Trachea (tissue), 1 donor: ENCODE results near the genes BEND3 and SOBP.

- PRO-cap: no peak
Observed at GRCh38 chr6:106496651-106497155, 132.6 kb downstream of the RTN4IP1 start.

- PRO-cap: unidirectional peak, plus-strand start at chr6:106511937
Observed at GRCh38 chr6:106511433-106512039, 117.8 kb downstream of the RTN4IP1 start.

- PRO-cap: no peak
Observed at GRCh38 chr6:106516524-106516904, 112.8 kb downstream of the RTN4IP1 start.

- PRO-cap: no peak
Observed at GRCh38 chr6:106561056-106561505, 68.2 kb downstream of the RTN4IP1 start.

GRCh38 chr6:106626066-106626922 is 3.0 kb downstream of the RTN4IP1 start:
- PRO-cap: no peak

GRCh38 chr6:106730633-106731880 is 101.7 kb downstream of the QRSL1 start:
- PRO-cap: no peak

- PRO-cap: no peak
Observed at GRCh38 chr6:106739254-106739964, 110.0 kb downstream of the QRSL1 start.

DNA sequence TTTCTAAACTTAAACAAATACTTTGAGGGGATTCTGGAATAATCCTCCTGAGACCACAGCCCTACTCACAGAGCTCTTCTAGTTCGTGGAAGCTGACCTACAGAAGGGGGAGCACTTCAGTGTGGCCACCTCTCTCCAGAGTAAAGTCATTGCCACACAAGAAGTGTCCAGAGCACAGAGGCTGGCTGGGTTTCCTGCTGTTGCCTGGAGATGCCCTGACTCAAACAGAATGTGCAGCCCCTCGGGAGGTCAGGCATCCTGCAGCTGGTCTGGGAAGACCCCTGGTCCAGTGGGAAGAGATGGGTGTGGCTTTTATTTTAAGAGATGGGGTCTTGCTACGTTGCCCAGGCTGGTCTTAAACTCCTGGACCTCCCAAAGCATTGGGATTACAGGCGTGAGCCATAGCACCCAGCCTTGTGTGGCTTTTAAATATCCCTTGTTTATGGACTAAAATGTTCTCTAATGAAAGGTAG is 111.0 kb downstream of the QRSL1 start:
- PRO-cap: no peak

GRCh38 chr6:106746296-106747136 is 117.1 kb downstream of the QRSL1 start:
- PRO-cap: no peak

DNA sequence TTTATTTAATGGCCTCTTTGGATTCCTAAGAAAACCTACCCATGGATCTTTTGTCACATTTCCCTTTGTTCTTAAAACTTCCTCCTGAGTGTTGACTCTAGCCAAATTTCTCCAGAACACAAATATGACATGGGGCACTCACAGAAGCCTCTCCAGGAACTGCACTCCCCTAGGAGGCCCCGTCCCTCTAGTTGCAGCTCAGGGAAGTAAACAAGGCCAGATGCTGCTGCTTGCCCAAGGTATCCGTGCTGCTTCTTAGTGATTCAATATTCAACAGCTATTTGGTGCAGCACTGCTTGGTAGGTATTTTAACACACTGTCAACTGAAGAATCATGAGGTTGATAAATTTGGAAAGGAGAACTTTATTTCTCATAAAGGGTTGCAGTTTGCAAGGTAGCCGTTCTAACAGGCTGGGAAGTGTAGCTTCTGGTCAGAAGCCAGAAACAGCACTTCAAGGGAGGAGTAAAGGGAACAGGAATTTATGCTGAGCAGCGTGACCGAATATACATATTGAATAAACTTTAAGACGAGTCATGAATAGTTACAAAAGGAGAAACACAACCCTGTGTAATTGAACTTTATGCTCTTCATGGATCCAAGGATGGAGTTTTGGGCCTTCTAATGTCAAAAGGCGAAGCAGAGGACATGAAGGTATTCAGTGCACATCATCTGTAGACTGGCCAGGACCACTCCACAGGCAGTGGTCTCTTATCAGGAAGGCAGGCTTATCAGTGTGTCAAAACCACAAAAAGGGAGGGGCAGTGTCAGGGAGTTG is 63.3 kb downstream of the CD24 start:
- PRO-cap: no peak

DNA sequence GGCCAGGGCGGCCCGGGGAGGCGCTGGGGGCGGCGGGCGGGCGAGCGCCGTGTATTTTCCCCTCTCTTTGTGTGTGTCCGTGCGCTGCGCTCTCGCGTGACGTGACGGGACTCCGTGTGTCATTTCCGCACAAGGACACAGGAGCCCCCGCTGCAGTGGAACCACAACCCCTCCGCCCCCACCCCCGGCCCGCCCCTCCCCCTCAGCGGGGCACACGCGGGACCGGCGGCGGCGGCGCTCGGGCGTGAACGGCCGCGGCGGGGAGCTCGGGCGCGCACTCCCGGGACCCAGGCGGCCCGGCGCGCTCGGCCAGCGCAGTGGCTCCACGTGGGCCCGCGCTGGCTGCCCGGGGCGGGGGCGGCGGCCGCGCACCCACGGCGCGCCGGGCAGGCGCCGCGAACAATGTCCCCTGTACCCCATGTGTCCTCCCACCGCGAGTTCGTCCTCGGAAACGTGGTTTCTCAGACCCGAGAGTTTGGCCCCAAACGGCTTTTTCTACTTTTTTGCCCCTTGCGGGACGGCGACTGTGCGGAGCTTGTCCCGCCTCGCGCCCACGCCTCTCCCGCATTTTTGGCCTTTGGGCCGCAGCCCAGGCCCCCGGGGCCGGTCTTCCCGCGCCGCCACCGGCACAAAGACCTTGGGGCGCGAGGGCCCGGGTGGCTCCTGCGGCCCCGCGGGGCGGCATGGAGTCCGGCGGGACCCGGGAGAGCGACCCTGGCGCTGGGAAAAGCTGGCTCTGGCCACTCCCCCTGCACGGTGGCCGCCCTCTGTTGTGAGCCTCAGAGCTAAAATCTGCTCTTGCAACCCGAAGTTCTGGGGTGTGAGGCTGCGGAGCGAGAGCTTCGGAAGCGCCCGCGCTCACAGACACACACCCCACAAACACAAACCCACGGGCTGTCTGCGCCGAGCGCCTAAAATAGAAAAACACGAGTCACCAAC is at the start of gene BEND3:
Gene BEND3 (minus strand): TSS at position 319 of the 939 bp plus-strand sequence.
- PRO-cap: bidirectional peak, plus-strand start at position 247 of the sequence, minus-strand start at position 69 of the sequence; unidirectional peak, plus-strand start at position 810 of the sequence

DNA sequence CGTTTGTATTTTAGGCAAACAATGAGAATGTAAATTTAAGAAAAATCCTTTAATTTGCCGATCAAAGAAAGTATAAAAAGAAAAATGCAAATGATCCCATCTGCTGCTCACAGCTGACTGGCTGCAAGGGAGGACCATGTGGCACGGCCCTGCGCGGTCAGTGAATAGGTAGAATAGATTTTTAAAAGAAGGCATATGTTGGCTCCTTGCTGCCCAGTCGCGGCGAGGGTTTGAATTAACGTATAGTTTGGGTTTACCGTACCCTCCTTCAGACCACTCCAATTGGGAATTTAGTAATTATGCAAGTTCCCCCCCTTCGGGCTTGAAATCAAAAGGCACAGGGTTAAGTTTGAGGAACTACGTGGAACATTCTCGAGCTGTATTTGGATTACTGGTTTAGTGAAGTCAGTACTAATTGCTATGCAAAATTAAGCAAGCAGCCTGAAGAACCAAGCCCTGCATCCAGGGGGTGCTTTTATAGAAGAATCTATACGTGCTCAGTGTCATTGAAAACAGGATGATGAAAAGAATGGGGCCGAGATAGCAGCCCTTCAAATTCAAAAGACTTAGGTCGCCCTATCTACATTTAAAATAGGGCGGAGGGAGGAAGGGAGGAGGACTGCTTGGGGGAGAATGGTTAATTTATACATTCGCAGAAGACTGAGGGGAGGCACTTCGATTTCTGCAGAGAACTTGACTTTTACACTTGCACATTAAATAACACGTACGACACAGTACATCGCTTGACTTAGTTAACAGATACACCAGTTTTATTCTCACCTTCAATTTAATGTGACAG is 1.2 kb upstream of the BEND3 start:
- PRO-cap: no peak

GRCh38 chr6:107490029-107490850 is at the start of gene SOBP:
TSS of gene SOBP (plus strand) at chr6:107490117.
- PRO-cap: bidirectional peak, plus-strand start at chr6:107490137, minus-strand start at chr6:107489936; bidirectional peak, plus-strand start at chr6:107490416, minus-strand start at chr6:107490391

- PRO-cap: bidirectional peak, plus-strand start at chr6:107495474, minus-strand start at chr6:107495322
Observed at GRCh38 chr6:107495140-107495753, 5.3 kb downstream of the SOBP start.

DNA sequence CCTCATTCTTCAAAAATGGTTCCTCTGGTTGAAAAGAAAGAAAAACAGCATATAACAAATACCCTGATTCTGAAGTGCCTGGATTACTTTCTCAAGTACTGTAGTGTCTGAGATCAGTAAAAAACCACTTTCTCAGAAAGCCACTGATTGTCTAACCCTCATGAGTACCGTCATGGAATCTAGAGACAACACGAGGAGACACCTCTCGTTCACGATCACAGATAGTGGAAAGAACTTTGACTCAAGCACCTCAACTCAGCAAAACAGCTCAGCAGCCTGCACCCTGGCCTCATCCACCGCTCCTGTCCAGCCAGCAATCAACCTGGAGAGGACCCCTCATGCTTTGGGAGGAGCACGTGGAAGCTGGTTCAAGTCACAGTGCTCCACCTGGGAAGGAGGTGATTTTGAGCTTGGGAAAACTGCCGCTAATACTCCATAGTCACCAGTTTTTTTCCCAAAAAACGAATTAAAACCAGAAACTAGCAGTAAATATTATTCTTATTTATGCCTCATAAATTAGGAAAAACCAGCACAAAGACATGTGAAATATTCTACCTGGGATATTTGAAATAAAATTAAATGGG is 970 bp downstream of the SCML4 start:
- PRO-cap: no peak

GRCh38 chr6:107843439-107843728 is 19.3 kb upstream of the SCML4 start:
- PRO-cap: no peak

DNA sequence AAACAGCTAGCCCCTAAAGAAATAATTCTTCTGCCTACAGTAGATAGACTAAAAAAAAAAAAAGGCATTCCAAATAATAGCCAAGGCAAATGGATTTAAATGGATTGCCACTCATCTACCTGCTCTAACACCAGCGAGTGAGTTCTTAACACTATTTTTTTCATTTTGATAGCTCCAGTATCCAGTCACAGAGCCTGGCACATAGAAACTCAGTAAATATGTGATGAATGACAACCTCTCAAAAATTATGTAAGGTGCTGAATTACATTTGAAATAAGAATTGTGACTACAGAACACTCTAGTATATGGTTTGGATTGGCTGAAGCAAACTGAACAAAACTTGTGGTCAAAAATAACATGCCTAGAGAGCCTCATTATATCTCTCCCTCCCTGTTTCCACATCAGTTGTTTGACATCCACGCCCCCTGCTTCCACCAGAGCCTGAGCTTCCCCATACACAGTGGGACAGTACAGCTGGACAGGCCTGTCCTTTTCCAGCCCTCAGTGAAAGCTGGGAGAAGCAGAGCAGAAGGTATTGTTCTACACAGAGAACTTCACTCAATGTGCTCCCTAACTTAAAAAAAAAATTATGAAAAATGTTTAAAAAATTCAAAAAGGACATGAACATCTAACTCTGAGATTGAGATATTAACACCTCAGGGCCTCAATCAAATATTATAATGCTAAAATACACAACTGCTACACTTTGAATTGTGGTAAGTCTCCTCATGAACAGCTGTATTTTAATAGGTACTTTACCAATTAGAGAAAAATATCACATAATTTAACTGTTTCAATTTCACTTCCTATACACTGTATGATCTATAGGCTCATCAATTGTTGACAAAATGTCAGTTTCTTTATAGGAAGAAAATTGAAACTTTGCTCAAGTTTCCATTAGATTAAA is 44.8 kb upstream of the SCML4 start:
- PRO-cap: no peak

- PRO-cap: no peak
Observed at GRCh38 chr6:107893274-107894147, 64.5 kb downstream of the SEC63 start.

DNA sequence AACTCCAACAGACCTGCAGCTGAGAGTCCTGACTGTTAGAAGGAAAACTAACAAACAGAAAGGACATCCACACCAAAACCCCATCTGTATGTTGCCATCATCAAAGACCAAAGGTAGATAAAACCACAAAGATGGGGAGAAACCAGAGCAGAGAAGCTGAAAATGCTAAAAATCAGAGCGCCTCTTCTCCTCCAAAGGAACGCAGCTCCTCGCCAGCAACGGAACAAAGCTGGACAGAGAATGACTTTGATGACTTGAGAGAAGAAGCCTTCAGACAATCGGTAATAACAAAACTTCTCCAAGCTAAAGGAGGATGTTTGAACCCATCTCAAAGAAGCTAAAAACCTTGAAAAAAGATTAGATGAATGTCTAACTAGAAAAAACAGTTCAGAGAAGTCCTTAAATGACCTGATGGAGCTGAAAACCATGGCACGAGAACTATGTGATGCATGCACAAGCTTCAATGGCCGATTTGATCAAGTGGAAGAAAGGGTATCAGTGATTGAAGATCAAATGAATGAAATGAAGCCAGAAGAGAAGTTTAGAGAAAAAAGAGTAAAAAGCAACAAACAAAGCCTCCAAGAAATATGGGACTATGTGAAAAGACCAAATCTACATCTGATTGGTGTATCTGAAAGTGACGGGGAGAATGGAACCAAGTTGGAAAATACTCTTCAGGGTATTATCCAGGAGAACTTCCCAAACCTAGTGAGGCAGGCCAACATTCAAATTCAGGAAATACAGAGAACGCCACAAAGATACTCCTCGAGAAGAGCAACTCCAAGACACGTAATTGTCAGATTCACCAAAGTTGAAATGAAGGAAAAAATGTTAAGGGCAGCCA is 117.0 kb downstream of the AFG1L start:
- PRO-cap: no peak

GRCh38 chr6:108580562-108581052 is 19.9 kb downstream of the FOXO3 start:
- PRO-cap: no peak